A549 (cell line): ENCODE measurements around the genes CDIP1 and EEF2KMT.

- PRO-cap = no peak
CAGE:
- cytosol, long polyA plus RNA = no peak
- long polyA plus RNA = no peak
- nucleus, long polyA plus RNA = no peak
These were observed 7.4 kb downstream of the VASN start for GRCh38 chr16:4379012-4379415.

GRCh38 chr16:4476096-4476356, 172 bp upstream of the HMOX2 start:
- PRO-cap = bidirectional peak, plus-strand start at chr16:4476432, minus-strand start at chr16:4476207
CAGE:
- cytosol, long polyA plus RNA = no peak
- long polyA plus RNA = no peak
- nucleus, long polyA plus RNA = no peak

- PRO-cap = no peak
CAGE:
- cytosol, long polyA plus RNA = no peak
- long polyA plus RNA = no peak
- nucleus, long polyA plus RNA = no peak
These were observed 27.0 kb downstream of the CDIP1 start for GRCh38 chr16:4511424-4512032.

DNA sequence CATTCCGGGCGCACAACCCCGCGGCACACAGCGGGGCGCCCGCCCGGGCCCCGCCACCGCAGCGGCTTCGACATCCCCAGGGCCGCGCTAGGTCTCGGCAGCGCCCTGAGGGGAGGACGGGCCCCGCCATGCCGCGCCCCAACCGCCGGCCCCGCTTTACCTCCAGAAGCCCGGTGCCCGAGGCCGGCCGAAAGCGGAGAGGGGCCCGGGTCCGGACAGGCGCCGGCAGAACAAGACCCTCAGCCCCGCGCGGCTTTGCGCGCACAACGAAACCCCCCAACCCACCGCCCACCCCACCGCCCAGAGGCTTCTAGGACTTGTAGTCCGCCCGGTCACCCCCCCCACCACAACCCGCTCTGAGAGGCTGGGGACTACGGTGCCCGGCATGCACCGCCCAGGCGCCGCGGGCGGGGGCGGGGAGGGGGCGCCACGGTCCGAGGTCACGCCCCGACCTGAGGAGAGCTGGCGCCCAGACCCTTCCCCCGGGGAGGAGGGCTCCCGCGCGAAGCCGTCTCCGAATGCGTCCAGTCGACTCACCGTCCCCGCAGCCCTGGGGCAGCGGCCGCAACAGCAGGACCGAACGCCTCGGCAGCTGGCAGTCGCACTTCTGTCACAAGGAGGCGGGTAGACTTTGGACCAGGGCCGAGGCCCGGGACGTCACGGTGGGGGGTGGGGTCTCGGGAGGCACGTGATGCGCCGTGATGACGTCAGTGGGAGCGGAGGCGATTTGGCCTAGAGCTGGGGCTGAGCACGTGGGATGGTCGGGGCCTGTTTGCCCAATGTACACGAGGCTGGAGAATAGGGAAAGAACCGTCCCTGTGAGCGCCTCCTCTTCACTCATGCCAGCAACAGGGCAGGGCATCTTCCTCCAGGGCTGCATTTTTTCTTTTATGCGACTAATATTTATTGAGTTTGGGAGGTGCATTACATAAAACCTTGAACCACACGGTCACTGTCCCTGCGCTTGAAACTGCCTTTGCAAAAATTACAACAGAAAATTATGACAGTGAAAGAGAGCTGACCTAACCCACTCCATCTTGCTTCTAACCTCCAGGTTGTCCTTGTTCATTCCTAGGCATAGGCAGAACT, at the start of gene CDIP1:
CDIP1 (minus strand) TSS at position 609 of the 1,089 bp plus-strand sequence.
- PRO-cap = bidirectional peak, plus-strand start at position 735 of the sequence, minus-strand start at position 609 of the sequence
CAGE:
- cytosol, long polyA plus RNA = no peak
- long polyA plus RNA = no peak
- nucleus, long polyA plus RNA = no peak

DNA sequence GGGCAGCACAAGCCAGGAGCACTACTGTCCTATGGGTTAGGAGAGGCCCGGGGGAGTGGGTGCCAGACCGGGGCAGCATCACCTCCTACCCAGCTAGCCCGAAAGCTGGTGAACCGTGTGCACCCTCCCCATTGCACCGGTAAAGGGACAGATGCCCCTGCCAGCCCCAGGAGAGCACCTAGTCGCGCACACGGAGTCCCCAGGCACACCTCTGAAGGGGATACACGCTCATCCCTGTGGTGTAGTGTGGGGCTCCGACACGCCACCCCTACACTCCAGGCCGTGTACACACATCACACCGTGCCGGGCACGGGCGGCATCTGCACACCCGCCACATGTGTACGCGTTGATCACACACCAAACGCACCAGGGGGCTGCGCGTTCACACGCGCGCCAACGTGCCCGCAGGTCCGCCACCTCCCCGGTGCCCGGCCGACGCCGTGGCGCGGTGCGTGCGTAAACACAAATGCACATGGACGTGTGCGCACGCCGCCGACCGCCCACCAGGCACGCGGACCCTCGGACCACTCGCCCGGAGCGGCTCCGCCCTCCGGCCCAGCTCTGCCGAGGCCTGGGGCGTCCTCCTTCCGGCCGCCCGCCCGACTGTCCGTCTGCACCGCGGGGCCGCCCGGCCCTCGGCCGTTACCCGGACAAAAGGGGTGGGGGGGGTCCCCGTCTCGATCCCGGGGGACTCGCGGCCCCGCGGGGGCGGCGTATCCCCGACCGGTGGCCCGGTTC, 768 bp downstream of the UBALD1 start:
- PRO-cap = no peak
CAGE:
- cytosol, long polyA plus RNA = no peak
- long polyA plus RNA = no peak
- nucleus, long polyA plus RNA = no peak

DNA sequence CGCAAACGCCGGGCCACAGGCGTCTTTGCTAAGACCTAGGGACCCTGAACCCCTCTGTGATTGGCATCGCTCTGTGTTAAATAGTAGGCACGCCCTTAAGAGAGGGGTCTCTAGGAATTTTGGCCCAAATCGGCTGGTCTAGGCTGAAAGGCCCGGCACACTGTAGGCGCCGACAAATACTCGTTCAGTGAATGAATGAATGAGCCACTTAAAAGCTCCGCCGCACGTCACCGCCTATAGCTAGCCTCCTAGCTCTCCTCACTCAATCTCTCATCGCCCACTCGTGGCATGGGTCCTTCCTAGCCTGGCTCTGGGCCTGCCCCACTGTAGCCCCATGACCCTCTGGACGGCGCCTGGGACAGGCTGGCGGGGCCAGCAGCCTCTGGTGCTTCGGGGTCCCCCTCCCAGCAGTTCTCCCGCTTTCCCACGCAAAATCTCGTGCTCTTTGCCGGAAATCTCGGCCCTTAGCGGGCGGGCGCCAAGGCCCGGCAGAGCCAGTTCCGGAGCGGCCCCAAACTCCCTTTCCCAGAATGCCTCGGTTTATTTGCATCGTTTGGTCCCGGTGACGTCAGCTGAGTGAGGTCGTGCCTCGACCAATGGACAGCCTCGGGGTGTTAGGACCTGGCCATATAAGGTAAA, 1.2 kb upstream of the UBALD1 start:
- PRO-cap = bidirectional peak, plus-strand start outside the sequence, minus-strand start at position 384 of the sequence
CAGE:
- cytosol, long polyA plus RNA = no peak
- long polyA plus RNA = no peak
- nucleus, long polyA plus RNA = no peak

GRCh38 chr16:4618873-4619529, 4.3 kb upstream of the UBALD1 start:
- PRO-cap = no peak
CAGE:
- cytosol, long polyA plus RNA = no peak
- long polyA plus RNA = no peak
- nucleus, long polyA plus RNA = no peak

DNA sequence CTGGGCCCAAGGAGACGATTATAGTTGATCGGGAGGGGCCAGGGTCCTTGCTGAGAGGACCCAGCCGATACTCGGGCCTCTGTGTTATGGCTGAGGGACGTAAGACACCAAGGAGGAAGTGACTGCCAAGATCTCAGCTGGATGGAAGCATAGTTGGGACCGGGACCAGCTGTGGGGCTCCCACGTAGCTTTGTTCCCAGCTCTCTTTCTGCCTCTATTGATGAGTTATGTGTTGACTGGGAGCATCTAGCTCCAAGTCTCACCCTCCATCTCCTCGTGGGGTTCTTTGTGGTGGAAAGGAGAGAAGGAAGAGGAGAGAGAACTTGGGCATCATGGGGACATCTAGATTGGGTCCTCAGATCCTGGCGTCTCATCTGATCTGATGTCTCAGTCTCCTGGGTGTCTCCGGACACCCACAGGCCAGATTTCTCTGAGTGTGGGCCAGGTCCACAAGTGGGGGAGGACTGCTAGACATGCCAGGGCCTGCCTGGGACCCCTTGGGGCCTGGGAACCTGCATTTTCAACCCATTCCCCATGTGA, 996 bp downstream of the MGRN1 start:
- PRO-cap = no peak
CAGE:
- cytosol, long polyA plus RNA = no peak
- long polyA plus RNA = no peak
- nucleus, long polyA plus RNA = no peak

DNA sequence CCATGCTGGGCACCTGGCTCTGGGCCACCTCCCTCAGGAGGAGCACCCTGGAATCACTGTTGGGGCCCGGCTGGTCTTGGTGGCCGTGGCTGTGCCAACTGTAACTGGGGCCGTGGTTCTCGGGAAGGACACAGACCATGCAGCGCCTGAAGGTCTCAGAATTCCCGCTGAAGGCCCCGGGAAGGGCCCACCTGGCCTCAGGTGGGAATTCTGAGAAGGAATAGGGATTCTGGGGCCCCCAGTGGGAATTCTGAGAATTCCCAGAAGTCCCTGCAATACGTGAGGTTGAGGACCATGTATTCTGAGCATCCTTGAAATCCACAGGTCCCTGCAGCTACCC, 23.2 kb downstream of the MGRN1 start:
- PRO-cap = no peak
CAGE:
- cytosol, long polyA plus RNA = no peak
- long polyA plus RNA = no peak
- nucleus, long polyA plus RNA = no peak

DNA sequence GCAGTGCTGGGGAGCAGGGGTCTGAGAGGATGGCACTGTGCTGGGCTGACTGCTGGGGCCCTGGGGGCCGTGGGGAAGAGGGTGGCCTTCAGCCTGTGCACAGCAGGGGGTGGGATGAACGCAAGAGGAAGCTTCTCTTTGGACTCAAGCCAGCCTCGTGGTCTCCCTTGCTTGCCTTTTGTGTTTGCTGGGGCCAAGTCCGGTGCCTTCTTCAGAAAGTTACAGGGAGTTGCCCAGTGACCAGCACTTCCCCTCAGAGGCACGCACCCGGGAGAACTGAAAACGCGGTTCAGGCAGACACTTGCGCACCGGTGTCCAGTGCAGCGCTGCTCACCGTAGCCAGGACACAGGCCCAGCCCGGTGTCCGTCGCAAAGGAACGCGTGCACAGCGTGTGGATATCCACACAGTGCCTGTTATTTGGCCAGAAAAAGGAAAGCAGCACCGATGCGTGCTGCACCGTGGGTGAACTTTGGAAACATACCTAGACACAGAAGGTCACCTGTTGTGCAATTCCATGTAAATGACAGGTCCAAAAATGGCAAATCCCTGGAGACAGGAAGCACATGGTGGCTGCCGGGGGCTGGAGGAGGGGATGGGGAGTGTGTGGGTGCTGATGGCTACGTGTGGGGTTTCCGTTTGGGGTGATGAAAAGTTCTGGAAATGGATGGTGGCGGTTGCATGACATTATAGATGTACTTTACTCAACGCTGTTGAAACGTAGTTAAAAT, 29.4 kb upstream of the NUDT16L1 start:
- PRO-cap = no peak
CAGE:
- cytosol, long polyA plus RNA = no peak
- long polyA plus RNA = no peak
- nucleus, long polyA plus RNA = no peak

- PRO-cap = no peak
CAGE:
- cytosol, long polyA plus RNA = no peak
- long polyA plus RNA = no peak
- nucleus, long polyA plus RNA = no peak
These were observed 17.5 kb upstream of the NUDT16L1 start for GRCh38 chr16:4675671-4676404.

GRCh38 chr16:4694066-4694740, 841 bp downstream of the NUDT16L1 start:
- PRO-cap = unidirectional peak, minus-strand start at chr16:4694174
CAGE:
- cytosol, long polyA plus RNA = no peak
- long polyA plus RNA = no peak
- nucleus, long polyA plus RNA = no peak

GRCh38 chr16:4840048-4840777, 6.9 kb downstream of the GLYR1 start:
- PRO-cap = no peak
CAGE:
- cytosol, long polyA plus RNA = no peak
- long polyA plus RNA = no peak
- nucleus, long polyA plus RNA = no peak

DNA sequence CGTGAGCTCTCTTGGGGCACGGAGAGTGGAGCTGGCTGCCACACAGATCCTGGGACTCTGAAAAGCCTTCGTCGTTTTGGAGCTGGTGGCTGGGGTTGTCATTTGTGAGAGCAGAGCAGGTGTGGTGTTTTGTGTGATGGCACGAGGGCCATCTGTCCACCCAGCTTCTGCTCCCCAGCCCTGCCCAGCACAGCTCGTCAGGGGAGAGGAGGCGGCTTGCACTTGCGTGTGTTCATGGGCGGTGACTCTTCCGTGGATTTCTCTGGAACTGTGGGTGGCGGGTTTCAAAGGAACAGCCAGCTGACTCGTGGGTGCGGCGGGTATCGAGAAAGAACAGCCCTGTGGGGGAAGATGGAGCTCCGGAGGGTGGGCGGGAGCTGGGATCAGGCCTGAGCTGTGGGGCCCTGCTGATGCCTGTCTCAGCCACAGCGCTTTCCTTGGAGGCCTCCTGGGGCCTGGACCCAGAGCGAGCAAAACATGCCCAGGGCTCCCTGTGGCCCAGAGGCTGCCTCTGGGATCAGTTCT, 13.2 kb downstream of the NAGPA start:
- PRO-cap = no peak
CAGE:
- cytosol, long polyA plus RNA = no peak
- long polyA plus RNA = no peak
- nucleus, long polyA plus RNA = no peak

- PRO-cap = no peak
CAGE:
- cytosol, long polyA plus RNA = no peak
- long polyA plus RNA = start-site peak on the minus strand at chr16:5097770-5097803, 12 and 16 reads in 2 replicates
- nucleus, long polyA plus RNA = no peak
These were observed at the start of gene EEF2KMT for GRCh38 chr16:5097439-5098344. EEF2KMT (minus strand) TSS chr16:5097795.

- PRO-cap = no peak
CAGE:
- cytosol, long polyA plus RNA = no peak
- long polyA plus RNA = no peak
- nucleus, long polyA plus RNA = no peak
These were observed 237.9 kb upstream of the EEF2KMT start for GRCh38 chr16:5335616-5335847.

DNA sequence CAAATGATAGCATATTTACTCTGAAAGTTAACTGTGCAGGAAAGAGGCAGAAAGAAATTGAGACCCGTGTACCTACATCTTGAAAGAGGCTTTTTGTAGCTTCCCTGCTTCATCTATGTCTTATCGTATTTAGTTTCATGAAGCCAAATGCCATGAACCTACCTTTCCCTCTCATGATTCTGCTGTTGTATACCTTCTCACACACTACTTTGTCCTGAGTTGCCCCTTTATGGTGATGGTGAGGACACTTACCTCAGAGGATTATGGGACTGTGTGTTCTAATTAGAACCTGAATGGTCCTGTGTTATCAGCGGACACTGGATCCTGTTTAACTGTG, 914.8 kb downstream of the TMEM114 start:
- PRO-cap = no peak
CAGE:
- cytosol, long polyA plus RNA = no peak
- long polyA plus RNA = no peak
- nucleus, long polyA plus RNA = no peak

- PRO-cap = no peak
CAGE:
- cytosol, long polyA plus RNA = no peak
- long polyA plus RNA = no peak
- nucleus, long polyA plus RNA = no peak
These were observed 481.2 kb downstream of the TMEM114 start for GRCh38 chr16:8108646-8109947.

DNA sequence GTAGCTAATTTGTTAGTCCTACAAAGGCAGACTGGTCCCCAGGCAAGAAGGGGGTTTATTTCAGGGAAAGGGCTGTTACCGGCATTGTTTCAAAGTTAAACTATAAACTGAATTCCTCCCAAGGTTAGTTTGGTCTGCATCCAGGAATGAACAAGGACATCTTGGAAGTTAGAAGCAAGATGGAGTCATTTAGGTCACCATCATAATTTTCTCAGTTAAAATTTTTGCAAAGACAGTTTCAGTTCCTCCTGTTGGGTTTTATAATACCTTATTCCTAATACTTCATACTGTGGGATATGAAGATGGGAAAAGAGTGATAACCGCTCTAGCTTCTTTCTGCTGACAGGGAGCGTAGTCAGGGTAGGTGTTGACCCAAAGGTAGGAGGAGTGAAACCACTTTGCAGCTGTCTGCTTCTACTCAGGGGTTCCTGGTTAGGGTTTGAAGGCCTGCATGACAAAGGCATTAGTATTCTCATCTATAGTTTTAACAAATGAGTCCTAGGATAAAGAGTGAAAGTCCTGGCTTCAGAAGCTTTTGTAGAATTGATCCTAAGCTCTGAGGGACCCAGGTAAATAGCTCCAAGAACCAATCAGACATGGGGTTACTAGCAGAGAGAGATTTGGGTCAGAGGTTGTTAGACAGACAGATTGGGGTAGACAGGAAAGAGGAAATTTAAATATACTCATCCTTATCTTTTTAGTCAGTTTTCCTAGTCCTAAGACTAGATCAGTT, 24.9 kb downstream of the PMM2 start:
- PRO-cap = no peak
CAGE:
- cytosol, long polyA plus RNA = no peak
- long polyA plus RNA = no peak
- nucleus, long polyA plus RNA = no peak

GRCh38 chr16:8847722-8848802, 20.7 kb downstream of the CARHSP1 start:
- PRO-cap = no peak
CAGE:
- cytosol, long polyA plus RNA = no peak
- long polyA plus RNA = no peak
- nucleus, long polyA plus RNA = no peak